ENCODE results near the genes ADGB and STXBP5.

GRCh38 chr6:144630827-144631187 is 345.7 kb downstream of the UTRN start:
- RRBS: no CpG with 5 or more reads among the region's 1 CpG

GRCh38 chr6:144659067-144660341 is 374.4 kb downstream of the UTRN start:
- RRBS: no CpG with 5 or more reads among the region's 18 CpGs

DNA sequence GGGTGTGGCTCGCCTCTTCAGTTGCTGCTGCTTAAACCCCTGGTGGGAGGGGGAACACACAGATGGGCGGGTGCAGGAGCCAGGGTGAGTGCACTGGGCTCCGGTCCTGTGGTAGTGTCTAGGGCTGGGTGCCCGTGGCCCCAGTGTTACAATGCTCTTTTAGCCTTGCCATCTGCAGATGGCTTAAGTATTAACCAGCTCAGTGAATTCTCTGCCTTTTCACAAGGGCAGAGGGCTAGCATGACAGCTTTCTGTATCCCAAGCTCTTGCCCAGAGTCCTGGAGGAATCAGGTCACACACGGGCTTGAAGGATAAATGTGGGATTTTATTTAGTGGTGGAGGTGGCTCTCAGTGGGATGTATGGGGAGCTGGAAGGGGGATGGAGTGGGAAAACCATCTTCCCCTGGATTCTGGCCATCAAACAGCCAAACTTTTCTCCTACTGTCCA is 659.1 kb downstream of the EPM2A start:
- RRBS: no CpG with 5 or more reads among the region's 5 CpGs

DNA sequence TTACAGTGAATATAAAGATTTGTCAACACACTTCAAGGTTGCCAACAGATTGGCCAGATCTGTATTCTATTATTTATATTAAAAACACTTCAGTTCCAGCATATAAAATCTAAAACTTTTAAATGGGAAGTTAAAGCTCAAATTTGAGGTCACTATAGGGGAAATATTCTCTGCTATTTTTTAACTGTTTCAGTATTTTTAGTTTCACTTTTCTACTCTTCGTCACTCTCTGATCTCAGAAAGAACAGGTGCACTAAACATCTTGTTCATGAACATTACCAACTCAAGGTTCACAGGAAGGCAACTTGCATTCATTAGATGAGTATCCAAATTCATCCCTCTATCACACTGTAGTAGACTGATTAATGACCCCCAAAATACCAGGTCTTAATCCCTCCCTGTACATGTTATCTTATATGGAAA is 52.4 kb upstream of the FBXO30 start:
- RRBS: no CpG with 5 or more reads among the region's 1 CpG

- RRBS: no CpG with 5 or more reads among the region's 20 CpGs
Observed at GRCh38 chr6:146544168-146544866, 684 bp downstream of the RAB32 start.

DNA sequence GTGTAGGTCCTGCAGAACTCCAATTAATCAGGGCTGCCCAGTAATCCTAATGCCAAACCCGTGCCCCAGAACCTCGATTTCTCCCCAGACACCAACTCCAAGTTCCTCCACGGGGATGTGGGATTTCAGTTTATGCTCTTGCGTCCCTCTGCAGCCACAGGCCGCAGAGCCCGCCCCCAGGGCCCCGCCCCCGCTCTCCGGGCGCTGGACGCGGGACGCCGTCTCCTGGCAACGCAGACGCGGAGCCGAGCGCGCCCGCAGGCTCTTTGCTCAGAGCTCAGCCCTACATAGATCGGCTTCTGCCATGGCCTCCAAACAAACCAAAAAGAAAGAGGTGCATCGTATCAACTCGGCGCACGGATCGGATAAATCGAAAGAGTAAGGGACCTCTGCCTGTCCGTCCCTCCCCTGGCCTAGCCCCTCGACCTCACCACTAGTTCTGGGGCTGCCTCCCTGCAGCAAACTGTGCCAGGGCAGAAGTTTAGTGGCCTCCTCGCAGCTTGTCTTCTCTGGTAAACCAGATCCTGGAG is at the start of gene ADGB:
Gene ADGB, plus strand, starts transcription at position 236 of the 530 bp plus-strand sequence.
- RRBS: no CpG with 5 or more reads among the region's 31 CpGs

- RRBS: no CpG with 5 or more reads among the region's 36 CpGs
Observed at GRCh38 chr6:146856819-146857968, 258.4 kb downstream of the ADGB start.

- RRBS: no CpG with 5 or more reads among the region's 3 CpGs
Observed at GRCh38 chr6:146887690-146888089, 288.9 kb downstream of the ADGB start.

GRCh38 chr6:146897943-146898631 is 299.3 kb downstream of the ADGB start:
- RRBS: no CpG with 5 or more reads among the region's 5 CpGs

DNA sequence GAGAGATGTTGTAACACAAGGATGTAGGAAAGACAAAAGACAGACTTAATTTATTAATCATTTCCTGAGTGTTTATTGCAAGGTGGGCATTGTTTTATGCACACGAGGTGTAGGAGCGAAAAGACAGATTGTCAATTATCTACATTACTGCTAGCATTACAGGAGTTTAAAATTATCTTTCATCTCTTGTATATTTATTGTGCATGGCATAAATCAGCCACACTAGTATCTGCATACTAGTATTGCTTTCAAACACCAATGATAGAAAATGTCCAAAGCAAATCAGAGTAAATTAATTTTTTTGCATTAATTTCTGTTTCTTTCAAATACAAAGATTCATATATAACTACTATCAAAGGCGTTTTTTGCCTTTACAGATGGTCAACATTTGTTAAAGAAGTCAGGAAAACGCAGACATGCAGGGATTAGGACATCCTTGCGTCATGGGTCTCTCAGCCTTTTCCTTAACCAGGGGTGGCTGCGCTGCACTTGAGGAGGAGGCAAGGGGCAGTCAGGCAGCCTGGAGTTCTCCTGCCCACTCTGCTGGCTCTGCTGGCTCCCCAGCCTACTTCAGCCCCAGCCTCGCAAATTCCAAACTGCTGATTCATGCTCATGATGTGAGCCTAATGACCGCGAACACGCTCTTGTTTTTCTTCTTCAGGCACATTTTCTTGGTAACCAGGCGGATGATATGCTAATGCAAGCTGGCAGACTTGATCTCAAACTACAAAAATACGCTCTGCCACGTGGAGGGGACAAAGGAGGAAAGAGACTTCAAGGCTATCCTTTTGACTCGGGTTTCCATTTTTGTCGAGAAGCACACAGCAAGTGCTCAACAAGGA is 290.5 kb upstream of the STXBP5 start:
- RRBS: no CpG with 5 or more reads among the region's 15 CpGs

GRCh38 chr6:147202267-147203348 is 1.6 kb upstream of the STXBP5 start:
- RRBS: no CpG with 5 or more reads among the region's 50 CpGs

GRCh38 chr6:147204058-147204458 is at the start of gene STXBP5:
STXBP5 (plus strand) TSS chr6:147204417.
- RRBS: under 1% methylated on average over 29 of the region's 59 CpGs

GRCh38 chr6:147247051-147247864 is 43.0 kb downstream of the STXBP5 start:
- RRBS: no CpG with 5 or more reads among the region's 3 CpGs

- RRBS: no CpG with 5 or more reads among the region's 3 CpGs
Observed at GRCh38 chr6:147331402-147332817, 127.7 kb downstream of the STXBP5 start.

DNA sequence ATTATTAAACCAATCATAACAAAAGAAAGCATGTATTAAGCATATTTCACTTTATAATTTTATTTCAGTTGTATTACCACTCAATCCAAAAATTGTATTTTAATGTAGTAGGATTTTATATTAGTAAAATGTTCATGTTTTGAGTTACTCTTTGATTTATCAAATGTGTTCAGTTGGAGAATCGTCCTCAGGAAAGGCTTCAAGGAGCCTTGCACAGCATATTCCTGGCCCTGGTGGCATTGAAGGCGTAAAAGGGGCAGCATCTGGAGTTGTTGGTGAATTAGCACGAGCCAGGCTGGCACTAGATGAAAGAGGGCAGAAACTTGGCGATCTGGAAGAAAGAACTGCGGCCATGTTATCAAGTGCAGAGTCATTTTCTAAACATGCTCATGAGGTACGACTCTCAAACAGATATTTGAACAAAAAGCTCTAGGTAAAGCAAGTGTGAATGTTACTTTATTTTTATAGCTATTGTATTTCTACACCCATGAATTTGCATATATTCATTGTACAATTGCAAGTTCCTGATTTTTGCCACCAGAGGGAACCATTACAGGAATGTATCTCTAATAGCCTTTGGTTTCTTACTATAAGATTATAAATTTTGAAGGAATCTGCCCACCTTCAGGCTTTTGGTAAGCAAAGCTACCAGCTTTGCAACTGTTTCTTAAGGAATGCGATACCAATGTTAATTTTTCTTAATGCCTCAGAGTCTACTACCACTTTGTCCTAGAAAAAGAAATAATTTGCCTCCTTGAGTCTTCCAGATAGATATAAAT is 125.7 kb upstream of the SAMD5 start:
- RRBS: no CpG with 5 or more reads among the region's 7 CpGs

DNA sequence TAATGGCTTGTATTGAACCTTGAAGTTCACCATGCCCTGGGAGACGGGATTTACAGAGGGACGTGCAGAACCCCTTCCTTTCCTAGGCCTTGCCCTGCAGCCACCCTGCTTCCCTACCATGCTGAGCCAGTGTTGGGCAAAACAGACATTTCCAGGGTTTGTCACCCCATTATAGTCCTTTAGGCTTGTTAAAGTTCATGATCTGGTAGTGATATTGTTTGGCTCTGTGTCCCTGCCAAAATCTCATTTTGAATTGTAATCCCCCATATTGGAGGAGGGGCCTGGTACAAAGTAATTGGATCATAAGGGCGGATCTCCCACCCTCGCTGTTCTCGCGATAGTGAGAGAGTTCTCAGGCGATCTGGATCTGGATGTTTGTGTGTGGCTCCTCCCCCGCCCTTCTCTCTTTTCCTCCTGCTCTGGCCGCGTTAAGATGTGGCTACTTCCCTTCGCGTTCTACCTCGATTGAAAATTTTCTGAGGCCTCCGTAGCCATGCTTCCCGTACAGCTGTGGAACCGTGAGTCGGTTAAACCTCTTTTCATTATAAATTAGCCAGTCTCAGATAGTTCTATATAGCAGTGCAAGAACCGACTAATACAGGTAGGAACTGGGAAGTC is 151.9 kb downstream of the SAMD5 start:
- RRBS: no CpG with 5 or more reads among the region's 18 CpGs

DNA sequence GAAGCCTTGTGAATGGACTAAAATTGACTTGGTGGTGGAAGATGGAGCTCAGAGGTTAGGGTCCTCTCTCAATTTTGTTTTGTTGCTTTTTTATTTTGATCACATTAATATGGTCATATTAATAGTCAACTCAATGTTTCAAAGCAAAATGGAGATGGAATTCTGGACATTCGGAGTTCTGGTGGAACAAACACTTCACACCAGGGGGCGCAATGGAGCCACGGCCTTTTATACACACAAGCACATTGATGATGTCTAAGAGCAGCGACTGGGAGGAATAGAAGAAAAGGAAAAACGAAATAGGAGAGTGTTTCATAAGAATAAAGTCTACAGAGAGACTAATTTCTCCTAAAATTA is 197.8 kb upstream of the SASH1 start:
- RRBS: no CpG with 5 or more reads among the region's 5 CpGs

GRCh38 chr6:148364014-148364920 is 21.6 kb downstream of the SASH1 start:
- RRBS: no CpG with 5 or more reads among the region's 13 CpGs

GRCh38 chr6:148423582-148423976 is 80.9 kb downstream of the SASH1 start:
- RRBS: no CpG with 5 or more reads among the region's 7 CpGs

All from cardiac fibroblast (primary cell).